ENCODE results near the genes AGFG1, SCYGR8 and DAW1.

GRCh38 chr2:227471779-227472660 is at the start of gene AGFG1:
TSS of gene AGFG1 (plus strand) at chr2:227472156.
- PRO-cap = unidirectional peak, plus-strand start at chr2:227472162
- RAMPAGE, long total RNA, 4 experiments = no peak in any of the 4 experiments

DNA sequence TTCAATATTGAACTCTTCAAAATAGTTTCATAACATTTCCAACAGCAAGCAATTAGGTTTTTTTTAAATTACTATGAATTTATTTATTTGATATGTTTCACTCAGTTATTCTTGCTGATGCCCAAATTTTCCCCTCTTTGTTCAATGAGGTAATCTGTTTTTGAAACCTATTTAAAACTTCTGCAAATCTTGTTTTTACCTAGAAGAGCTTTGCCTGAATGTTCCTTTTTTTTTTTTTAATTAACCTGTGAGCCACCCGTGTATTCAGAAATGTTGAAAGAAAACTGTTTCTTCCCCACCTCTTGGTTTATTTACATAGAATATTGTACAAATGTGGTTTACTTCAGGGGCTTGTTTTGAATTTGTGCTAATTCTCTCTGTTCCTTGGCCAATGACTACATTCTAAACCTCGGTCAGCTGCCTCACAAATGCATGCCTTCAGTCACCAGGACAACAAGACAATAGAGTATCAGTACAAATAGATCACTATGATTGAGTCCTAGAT is 35.9 kb downstream of the AGFG1 start:
- PRO-cap = no peak
- RAMPAGE, long total RNA, 4 experiments = no peak in any of the 4 experiments

DNA sequence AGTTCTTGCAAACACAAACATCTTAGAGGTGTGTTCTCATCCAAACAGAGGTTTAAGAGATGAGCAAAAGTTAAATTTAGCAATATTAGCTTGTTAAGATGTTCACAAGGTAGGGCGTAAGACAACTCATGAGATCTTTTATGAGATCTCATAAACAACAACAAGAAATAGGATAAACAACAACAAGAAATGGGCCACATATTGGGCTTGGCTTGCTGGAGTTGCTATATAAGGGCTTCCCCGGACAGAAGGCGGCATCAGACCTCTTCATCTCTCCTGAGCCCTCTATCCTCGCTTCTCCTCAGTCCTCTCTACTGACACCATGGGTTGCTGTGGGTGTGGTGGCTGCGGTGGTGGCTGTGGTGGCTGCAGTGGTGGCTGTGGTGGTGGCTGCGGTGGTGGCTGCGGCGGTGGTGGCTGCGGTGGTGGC is at the start of gene SCYGR8:
TSS of gene SCYGR8 (plus strand) at position 323 of the 430 bp plus-strand sequence.
- PRO-cap = no peak
- RAMPAGE, long total RNA, 4 experiments = no peak in any of the 4 experiments

GRCh38 chr2:227781115-227781621 is 32.5 kb upstream of the CCL20 start:
- PRO-cap = no peak
- RAMPAGE, long total RNA, 4 experiments = no peak in any of the 4 experiments

GRCh38 chr2:227871200-227872204 is at the start of gene DAW1:
TSS of gene DAW1 (plus strand) at chr2:227871631.
- PRO-cap = unidirectional peak, minus-strand start at chr2:227871596
- RAMPAGE, long total RNA, 4 experiments = no peak in any of the 4 experiments

DNA sequence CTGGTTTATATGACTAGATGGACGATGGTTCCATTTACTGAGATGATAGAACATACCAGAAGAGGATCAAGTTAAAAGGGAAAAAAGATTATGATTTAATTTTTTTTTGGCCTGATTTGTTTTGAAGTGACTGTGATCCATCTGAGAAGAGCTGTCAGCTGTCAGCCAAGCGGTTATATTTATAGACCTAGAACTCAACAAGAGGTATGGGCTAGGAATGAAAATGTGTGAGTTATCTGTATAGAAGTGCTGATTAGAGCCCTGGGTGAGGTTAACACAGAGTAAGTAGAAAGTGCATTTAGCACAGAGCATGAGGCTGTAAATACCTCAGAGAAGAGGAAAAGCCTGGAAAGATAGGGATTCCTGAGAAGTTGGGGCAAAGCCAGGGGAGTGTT is 197.2 kb upstream of the SPHKAP start:
- PRO-cap = no peak
- RAMPAGE, long total RNA, 4 experiments = no peak in any of the 4 experiments

- PRO-cap = unidirectional peak, minus-strand start at chr2:228771506
- RAMPAGE, long total RNA, 4 experiments = no peak in any of the 4 experiments
These were observed 499.9 kb downstream of the PID1 start for GRCh38 chr2:228771108-228771734.

DNA sequence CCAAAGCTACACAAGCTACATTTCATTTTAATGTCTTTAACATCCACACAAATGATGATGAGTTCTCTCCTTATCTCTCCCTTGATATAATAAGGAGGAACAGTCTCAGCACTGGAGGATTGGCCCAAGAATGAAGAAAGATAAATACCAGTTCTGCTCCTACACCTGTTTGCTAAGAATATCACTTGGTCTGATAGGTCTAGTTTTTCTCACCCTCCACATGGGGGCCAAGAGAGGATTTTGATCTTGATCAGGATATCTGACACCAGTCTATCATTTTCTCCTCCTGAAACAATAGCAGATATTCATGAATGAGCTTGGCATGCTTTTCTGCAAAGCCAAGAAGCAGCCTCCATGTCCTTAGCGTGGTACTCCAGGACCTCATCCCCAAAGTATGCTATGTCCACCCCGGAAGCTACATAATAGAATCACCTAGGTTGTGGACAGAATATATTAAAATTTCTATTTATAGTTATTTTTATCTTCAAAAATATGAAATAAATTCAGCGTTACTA is 131.3 kb downstream of the PID1 start:
- PRO-cap = no peak
- RAMPAGE, long total RNA, 4 experiments = no peak in any of the 4 experiments

DNA sequence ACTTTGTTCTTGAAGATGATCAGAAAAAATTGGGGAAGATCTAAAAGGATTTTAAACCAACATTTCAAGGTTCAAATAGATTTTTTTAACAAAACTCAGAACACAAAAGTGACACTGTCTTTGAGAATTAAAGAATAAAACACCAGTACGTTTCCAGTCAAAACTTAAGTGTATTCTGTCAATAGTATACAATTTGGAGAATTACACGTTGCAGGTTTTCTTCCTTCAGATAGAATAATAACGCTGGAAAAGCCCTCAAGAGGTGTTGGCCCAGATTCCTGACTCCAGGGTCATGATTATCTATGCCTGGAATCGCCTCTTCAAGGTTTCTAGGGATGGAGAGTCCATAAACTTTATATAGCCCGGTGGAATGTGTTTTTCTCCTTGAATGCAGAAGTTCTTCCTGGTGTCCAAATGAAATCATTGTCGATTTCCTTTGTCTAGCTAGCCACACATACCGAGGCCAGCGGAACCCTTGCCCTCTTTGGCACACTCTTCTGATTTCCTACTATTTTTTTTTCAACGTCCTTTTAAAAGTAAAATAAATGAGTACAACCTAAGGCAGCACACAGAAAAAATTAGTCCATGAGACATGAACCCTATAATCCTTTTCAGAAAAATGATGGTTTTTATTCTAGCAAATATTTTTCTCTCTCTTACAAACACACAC is 117.9 kb downstream of the PID1 start:
- PRO-cap = no peak
- RAMPAGE, long total RNA, 4 experiments = no peak in any of the 4 experiments

GRCh38 chr2:229179511-229180034 is 91.5 kb downstream of the PID1 start:
- PRO-cap = no peak
- RAMPAGE, long total RNA, 4 experiments = no peak in any of the 4 experiments

- PRO-cap = no peak
- RAMPAGE, long total RNA, 4 experiments = no peak in any of the 4 experiments
These were observed 26.1 kb downstream of the PID1 start for GRCh38 chr2:229244736-229245543.

- PRO-cap = no peak
- RAMPAGE, long total RNA, 4 experiments = no peak in any of the 4 experiments
These were observed 2.5 kb upstream of the PID1 start for GRCh38 chr2:229273622-229273951.

DNA sequence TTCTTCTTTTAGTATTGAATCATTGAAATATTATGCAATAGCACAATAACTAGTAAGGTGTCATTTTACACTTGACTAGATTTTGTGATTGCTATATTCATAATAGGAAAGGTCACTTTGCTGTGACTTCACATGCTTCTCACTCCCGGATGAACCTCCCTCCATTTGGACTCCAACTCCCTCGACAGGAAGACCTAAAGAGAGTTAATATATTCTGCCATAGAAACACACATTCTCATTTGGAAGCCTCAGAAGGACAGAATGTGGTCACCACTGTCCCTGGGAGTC is 29.8 kb upstream of the PID1 start:
- PRO-cap = no peak
- RAMPAGE, long total RNA, 4 experiments = no peak in any of the 4 experiments

GRCh38 chr2:229586766-229587407 is 127.5 kb downstream of the DNER start:
- PRO-cap = no peak
- RAMPAGE, long total RNA, 4 experiments = start-site peak on the minus strand in 1 of 4 experiments, at chr2:229586848-229586886 at its widest, 14 reads per replicate

DNA sequence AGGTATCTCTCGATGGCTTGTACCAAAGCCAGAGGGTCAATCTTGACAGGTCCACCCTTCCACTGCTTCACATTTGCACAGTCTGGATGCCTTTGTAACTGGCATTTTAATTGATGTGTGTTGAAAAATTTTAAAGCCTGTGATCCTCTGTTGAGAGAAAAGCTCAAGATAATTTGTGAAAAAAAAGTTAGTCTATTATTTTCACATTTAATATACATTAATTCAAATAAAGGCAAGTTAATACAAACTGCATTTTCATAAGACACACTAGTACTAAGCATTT is 78.6 kb upstream of the DNER start:
- PRO-cap = no peak
- RAMPAGE, long total RNA, 4 experiments = no peak in any of the 4 experiments

GRCh38 chr2:229802207-229802593 is 87.8 kb upstream of the DNER start:
- PRO-cap = no peak
- RAMPAGE, long total RNA, 4 experiments = no peak in any of the 4 experiments

- PRO-cap = no peak
- RAMPAGE, long total RNA, 4 experiments = no peak in any of the 4 experiments
These were observed 1.5 kb downstream of the TRIP12 start for GRCh38 chr2:229920174-229920850.

DNA sequence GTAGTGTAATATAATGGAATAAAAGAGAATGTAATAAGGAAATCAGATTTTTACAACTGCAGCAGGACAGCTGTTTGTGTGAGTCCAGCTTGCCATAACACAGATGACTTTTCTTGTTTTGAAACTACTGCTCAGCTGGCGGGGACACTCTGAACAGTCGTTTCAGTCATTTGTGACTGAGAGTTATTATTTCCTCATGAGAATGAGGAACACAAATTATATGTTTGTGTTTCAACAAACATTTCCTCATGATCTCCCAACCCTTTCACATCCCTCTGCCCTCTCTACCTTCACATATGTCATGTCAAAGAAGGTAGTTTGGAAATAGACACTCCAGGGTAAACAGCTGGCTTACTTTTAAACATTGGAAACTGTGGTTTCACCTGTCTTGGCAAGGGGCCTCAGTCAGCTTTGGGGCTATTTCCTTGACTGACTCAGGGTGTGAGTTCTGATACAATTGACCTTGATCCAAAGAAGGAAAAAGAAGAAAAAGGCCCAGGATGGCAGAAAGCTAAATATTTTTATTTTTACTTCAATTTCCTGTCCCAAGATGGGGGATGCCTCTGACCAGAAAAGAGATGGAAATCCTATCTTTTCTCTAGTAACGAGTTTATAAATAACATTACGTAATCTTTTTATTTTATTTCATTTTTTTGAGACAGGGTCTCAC is 563 bp downstream of the SP140L start:
- PRO-cap = bidirectional peak, plus-strand start at position 241 of the sequence, minus-strand start at position 163 of the sequence
- RAMPAGE, long total RNA, 4 experiments = no peak in any of the 4 experiments

DNA sequence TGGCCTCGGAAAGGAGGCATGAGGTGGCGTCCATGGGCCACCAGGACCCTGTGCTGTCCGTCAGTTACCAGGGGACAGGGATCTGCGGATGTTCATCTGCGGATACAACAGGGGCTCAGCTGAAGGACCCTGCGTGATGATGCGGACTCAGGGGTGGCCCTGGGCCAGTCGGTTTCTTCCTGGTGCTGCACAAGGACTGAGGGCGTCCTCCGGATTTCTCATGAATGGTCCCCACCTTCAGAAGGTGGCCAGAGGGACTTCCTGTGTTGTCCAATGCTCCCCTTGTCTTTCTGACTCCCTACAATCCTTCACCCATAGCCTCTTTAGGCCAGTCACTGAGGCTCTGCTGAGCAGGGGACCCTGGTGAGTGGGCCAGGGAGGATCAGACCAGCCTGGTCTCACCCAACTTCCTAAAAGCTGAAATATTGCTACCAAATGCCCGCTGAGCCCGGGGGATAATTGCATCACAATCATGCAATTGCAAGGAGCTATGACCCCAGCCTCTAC is 3.8 kb upstream of the SP100 start:
- PRO-cap = no peak
- RAMPAGE, long total RNA, 4 experiments = no peak in any of the 4 experiments

DNA sequence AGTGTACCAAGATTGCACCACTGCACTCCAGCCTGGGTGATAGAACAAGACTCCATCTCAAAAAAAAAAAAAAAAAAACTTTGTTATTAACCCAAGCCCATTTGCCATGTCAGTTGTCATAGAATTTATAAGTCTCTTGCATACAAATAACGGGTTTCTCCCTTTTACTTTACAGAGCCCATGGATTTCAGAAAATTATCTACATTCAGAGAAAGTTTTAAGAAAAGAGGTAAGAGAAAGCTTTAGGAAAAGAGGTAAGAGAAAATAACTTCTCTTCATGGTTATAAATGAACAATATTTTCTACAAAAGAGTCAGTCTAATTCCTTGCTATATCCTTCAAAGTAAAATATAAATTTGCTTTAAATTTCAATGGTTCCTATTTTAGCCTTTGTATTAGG is 50.1 kb downstream of the SP100 start:
- PRO-cap = no peak
- RAMPAGE, long total RNA, 4 experiments = no peak in any of the 4 experiments

Measured in esophagus squamous epithelium (tissue), 4 donors.